Colonic mucosa (tissue), 1 donor: Measurements from ENCODE around the genes LMX1A, TMCO1 and POGK.

GRCh38 chr1:164734433-164735309, 175.7 kb downstream of the PBX1 start:
- PRO-cap: no peak

DNA sequence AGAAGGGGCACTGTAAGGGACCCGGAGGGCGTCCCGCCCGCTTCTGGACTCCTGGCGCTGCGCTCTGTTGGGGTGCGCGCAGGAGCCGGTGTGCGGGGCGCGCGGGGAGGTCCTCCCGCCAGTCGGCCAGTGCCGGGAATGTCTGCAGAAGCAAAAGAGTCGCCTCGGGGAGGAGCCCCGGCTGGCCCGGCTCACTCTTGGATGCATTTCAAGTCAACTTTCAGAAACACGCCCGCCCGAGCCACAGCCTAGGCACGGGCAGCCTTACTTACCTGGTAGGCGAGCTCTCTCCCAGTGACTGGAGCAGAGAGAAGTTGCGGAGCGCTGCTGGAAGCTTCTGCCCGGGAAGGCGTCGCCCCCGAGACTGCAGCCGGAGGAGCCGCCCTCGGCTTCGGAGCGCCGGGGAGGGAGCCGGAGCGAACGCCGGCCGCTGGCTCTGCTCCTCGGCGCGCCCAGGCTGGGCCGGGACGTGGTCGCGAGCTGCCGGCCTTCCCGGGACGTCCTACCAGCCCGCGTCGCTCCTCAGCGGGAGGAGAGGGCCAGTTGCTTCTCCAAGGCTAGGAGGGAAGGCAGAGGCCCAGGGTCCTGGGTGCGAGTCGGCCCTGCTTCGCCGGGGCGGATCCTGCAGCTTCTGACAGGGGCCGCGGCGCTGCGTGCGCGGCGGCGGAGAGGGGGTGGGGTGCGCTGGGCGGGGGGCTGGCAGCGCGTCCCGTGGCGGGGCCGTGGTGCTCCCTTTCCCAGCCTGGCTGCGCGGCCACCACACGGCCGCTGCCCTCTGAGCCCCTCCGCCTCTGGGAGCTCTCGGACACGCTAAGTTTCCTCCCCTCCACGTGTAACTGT, at the start of gene LMX1A:
Gene LMX1A, minus strand, starts transcription at position 633 of the 840 bp plus-strand sequence.
- PRO-cap: unidirectional peak, minus-strand start at position 131 of the sequence

- PRO-cap: no peak
Observed at GRCh38 chr1:165603904-165604187, 27.2 kb upstream of the MGST3 start.

- PRO-cap: no peak
Observed at GRCh38 chr1:165649699-165650062, 18.6 kb downstream of the MGST3 start.

DNA sequence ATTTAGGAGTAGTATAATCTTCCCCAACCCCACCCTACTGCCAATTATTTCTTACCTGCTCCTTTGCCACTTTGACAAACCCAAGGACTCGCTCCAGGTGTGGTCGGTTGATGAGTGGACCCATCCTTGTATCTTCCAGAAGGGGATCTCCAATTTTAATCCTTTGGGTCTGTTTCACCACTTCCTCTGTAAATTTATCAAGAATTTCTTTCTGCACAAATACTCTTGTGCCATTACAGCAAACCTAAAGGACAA, 29.2 kb downstream of the ALDH9A1 start:
- PRO-cap: no peak

- PRO-cap: bidirectional peak, plus-strand start at chr1:165769075, minus-strand start at chr1:165768854
Observed at GRCh38 chr1:165768382-165769656, at the start of gene TMCO1. Gene TMCO1, minus strand, starts transcription at chr1:165768868.

DNA sequence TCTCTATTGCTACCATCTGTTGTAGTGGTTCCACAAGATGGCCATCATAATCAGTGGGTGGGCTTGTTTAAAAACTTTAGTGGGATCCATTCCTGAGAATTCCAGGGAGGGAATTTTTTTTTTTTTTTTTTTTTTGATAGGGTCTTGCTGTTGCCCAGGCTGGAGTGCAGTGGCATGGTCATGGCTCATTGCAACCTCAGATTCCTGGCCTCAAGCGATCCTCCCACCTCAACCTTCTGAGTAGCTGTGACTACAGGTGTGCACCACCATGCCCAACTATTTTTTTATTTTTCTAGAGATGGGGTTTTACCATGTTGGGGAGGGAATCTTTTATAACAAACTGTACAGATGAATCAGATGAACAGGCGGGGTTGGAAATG, 87.3 kb downstream of the UCK2 start:
- PRO-cap: no peak

- PRO-cap: no peak
Observed at GRCh38 chr1:166165628-166166139, 1.1 kb downstream of the FAM78B start.

DNA sequence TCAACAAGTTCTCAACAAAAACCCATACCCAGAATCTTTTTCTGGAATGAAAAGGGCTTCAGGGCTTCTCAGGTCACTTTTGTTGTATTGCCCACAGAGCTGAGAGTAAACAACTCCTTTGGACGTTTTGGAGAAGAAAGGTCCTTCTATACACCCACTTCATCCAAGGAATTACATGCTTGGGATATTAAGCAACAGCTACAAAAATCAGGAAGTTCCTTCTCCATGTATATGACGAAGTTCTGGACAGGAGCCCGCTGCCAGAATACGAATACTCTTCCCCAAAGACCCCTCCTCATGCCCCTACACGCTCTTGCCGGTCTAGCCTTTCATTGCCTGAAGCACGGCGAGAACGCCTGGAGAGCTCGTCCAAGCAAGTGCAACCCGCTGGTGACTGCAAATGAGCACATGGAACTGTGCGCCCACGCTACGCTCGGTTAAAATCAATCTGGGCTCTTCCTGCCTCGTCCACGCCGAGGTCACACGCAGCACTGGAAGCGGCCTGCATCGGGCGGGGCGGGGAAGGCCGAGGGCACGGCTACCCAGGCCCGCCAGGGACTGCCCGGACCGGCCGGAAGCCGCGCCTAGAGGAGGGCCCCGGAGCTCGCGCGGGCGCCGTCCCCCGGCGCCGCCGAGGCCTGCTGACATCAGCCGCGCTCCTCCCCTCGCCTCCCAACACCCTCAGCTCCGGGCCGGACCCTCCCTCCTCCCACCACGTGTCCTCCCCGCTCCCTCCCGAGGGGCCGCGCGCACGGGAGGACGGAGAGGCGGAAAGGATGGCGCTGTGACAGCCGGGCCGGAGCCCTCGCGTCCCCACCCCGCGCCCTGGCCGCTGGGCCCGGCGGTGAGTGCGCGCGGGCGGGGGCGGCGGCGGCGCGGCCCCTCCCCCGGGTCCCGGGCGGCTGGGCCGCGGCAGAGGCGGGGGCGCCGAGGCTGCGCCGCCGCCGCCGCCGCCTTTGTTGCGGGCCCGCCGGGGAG, at the start of gene POGK:
Gene POGK, plus strand, starts transcription at position 715 of the 978 bp plus-strand sequence.
- PRO-cap: bidirectional peak, plus-strand start at position 762 of the sequence, minus-strand start at position 560 of the sequence

DNA sequence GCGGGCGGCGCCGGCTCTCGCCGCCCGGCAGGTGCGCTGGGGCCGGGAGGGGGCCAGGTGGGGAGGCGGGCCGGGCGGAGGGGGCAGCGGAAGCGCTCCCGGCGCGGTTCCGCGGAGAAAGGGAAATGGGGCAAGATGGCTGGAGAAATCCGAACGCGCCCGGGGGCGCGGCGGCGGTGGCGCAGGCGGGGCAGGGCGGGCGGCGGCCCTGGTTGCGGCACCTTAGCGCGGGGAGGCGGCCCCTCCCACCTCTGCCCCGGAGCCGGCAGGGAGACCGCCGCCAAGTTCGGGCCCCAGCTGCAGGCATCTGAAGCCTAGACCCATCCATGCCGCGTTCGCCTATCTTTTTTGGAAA, 441 bp downstream of the POGK start:
- PRO-cap: bidirectional peak, plus-strand start at position 114 of the sequence, minus-strand start at position 161 of the sequence

DNA sequence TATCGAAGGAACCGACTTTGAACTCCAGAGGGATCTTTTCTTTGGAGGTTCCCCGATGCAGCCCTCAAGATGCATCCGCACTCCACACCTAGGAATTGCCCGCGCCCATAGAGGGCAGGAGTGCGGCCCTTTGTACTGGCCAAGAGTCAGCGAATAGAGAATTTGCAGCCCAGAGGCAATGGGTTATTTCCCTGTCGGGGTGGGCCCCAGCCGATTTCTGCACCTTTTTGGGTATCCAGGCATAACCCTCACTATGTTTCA, 749 bp downstream of the POGK start:
- PRO-cap: no peak

GRCh38 chr1:166878506-166878882, 2.4 kb upstream of the TADA1 start:
- PRO-cap: no peak

- PRO-cap: no peak
Observed at GRCh38 chr1:167236484-167237269, 16.0 kb downstream of the POU2F1 start.

- PRO-cap: no peak
Observed at GRCh38 chr1:167249061-167249978, 28.6 kb downstream of the POU2F1 start.

- PRO-cap: unidirectional peak, plus-strand start at chr1:167329473
Observed at GRCh38 chr1:167328774-167329578, 108.3 kb downstream of the POU2F1 start.

GRCh38 chr1:167331665-167332116, 111.0 kb downstream of the POU2F1 start:
- PRO-cap: no peak

DNA sequence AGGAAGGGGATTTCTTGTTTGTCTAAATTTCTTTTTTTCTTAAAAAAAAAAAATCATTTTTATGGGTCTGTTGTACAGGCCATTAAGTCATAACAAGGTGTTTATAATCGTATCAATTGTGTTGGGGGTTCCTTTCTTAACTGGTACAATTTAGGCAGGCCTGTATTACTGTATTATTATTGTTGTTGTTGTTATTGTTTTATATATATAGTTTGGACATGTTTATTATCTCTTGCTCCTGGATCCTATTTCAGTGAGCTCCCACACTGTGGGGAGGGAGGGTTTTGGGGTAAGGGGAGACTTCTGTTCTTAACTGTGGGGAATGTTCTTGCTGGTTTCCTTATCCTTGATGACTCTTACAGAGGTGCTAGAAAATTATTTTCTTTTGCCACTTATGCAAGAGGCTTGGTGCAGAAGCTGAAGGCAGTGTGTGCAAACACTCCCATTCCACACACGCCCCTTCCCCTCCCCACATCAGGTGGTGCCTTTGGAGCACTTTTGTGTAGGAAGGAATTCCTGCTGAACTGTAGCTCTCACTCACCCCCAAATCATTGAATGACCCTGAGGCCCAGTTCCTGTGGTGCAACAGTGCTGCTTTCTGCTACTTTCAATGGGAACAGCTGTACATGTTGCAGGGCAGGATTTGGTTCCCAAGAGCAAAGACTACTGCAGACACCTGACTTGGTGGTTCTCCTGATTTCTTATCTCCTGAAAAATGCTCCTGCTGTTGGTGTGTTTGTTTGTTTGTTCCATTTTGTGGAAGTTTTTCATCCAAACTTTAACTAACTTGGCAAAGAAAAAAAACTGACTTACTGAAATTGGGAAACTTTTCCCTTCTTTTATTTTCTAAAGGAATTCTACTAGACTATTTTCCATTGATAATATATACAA, 101.9 kb downstream of the CD247 start:
- PRO-cap: no peak

GRCh38 chr1:167431487-167431937, 86.8 kb downstream of the CD247 start:
- PRO-cap: no peak

DNA sequence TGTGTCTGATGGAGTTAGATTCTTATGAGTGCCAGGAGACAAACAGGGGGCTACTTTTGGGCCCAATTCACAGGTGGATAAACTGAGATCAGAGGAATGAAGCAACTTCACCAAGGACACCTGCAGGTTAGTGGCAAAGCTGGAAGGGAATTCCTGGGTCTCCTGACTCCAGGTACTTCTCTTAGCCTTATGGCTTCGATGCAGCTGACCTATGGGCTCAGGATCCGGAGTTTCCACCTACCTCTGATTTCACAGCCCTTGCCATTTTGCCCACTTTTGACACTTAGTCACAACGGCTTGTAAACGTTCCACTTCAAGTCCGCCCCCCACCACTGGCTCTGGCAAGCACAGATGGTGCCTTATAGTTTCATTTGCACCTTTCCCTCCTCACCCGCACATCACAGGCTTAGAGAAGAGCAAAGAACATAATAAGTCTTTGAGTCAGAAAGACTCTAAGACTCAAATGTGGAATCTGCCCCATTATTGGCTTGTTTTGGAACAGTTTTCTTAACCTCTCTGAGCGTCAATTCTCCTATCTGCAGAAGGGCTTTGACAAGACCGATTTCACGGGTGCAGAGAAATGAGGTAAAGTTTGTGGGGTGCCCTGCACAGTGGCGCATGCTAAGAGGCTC, 72.3 kb downstream of the CD247 start:
- PRO-cap: no peak

DNA sequence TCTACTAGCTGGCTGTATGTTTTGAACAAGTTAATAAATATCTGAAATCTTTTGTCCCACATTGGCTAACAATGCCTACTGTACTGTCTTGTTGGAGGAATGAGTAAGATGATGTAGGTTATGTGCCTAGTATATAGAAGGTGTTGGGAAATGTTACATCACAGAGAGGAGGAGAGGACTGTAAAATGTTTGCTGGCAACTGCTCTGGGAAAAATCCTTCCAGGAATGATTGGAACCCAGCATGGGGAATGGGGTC, 14.1 kb upstream of the CD247 start:
- PRO-cap: no peak